ENCODE measurements around a stretch of chr13.

DNA sequence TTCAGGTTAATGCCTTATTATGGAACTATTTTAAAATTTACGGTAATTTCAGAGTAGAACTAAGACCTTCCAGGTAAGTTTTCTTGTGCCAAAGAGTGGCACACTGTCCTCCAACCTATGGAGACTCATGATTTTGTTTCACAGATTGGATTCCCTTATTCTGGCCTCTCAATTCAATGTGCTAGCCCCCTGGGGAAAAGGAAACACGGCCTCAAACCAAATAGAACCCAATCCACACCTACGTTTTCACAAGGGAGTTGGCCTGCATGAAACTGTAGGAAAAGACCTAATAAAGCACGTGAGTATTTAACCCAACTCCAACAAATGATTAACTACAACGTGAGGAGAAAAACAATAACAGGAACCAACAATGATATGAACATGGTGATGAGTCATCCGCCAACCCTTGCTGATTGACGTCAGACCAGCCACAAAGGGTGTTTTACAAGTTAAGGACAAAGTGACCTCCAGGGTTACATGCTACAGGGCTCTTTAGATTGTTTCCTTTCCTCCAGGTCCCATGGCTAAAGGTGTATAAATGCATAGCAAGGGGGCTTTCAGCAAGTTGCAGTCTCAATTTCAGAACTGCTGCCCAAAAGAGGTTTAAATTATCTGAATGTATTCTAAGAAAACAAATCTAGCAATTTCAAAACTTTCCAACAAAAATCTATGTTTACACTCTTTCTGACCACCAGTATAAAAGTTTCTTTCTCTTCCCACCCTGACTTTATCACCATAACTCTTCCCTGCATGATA lies 460.6 kb downstream of the COG6 start:
- PRO-cap = no peak

DNA sequence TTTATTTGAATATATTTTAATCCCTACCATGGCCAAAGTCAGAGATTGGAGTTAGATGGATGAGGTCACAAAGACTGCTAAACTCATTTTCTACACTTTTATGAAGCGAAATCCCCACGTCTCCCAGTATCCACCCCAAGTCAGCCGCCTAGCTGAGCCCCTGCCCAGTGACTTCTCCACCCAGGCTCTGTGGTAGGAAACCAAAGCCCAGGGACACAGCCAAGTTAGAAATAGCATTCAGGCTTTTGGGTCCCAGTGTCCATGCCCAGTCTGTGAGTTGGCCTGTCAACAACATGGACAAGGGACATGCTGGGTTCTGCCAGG lies 474.0 kb downstream of the FOXO1 start:
- PRO-cap = no peak

- PRO-cap = no peak
Measured at GRCh38 chr13:40193807-40194845, 472.3 kb downstream of the FOXO1 start.

GRCh38 chr13:40346719-40347087 lies 319.7 kb downstream of the FOXO1 start:
- PRO-cap = no peak

- PRO-cap = no peak
Measured at GRCh38 chr13:40353089-40353562, 313.3 kb downstream of the FOXO1 start.

DNA sequence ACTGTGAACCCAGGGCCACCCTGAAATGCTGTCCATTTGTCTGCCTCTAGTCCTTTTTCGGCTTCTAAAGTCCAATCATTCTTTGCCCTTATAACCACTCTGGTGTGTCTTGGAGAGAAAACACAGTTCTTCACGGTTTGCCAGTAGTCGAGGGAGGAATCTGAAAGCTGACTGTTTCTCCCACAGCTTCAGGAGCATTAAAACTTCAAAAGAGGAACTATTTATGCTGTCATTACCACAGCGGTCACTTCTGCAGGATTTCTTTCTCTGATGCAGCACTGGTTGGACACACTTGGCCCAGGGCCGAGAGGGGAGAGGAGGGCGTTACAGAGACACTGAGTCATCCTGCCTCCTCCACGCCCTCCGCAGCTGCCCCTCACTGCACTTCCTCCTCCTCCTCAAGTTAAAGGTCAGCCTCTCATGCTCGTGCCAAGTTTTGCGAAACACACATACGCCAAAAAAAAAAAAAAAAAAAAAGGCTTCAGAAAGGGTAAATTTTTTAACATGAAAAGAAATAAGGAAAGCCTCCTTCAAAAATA lies 264.1 kb downstream of the FOXO1 start:
- PRO-cap = no peak

GRCh38 chr13:40402858-40403456 lies 263.5 kb downstream of the FOXO1 start:
- PRO-cap = no peak

- PRO-cap = no peak
Measured at GRCh38 chr13:40587652-40588180, 78.7 kb downstream of the FOXO1 start.

GRCh38 chr13:40599299-40599687 lies 67.1 kb downstream of the FOXO1 start:
- PRO-cap = no peak

DNA sequence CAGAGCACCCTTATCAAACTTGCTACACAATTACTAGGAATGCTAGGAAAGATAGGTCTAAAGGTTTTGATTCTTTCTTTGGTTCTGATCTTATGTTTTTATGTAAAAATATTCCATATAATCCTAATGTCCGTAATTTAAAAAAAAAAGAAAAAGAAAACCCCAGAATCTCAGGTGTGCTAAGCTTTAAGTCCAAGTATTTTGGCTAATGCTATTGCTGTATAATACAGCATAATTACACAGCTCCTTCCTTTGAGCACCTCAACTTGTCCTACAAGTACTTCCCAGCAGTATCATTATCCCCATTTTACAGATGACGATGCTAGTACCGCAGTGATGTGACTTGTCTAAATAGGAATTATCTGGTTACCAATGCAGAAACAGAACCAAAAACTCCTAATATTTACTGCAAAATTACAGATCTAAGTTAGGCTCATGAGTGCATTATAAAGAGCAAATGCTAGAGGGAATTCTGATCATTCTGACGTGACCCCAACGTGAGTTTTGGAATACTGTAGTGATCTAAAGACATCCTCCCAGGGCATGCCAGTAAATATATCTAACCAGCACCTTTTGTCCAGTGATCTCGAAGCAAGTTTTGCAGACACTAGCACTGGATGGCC lies 22.7 kb downstream of the FOXO1 start:
- PRO-cap = no peak

GRCh38 chr13:40662290-40662679 lies 4.2 kb downstream of the FOXO1 start:
- PRO-cap = no peak

DNA sequence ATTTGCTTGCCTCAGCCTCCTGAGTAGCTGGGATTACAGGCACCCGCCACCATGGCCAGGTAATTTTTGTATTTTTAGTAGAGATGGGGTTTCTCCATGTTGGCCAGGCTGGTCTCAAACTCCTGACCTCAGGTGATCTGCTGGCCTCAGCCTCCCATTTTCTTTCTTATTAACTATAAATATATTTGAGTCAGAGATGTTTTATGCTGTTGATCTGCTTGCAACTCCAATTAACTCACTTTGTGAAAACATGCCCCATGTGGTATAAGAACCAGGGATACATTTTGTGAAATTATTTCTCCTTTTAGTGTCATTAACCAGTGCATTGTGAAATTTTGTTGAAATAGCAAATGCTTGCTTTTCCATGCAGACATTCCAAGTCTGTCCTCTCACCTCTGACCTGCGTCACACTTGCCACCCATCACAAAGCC lies 5.1 kb upstream of the SLC25A15 start:
- PRO-cap = no peak

DNA sequence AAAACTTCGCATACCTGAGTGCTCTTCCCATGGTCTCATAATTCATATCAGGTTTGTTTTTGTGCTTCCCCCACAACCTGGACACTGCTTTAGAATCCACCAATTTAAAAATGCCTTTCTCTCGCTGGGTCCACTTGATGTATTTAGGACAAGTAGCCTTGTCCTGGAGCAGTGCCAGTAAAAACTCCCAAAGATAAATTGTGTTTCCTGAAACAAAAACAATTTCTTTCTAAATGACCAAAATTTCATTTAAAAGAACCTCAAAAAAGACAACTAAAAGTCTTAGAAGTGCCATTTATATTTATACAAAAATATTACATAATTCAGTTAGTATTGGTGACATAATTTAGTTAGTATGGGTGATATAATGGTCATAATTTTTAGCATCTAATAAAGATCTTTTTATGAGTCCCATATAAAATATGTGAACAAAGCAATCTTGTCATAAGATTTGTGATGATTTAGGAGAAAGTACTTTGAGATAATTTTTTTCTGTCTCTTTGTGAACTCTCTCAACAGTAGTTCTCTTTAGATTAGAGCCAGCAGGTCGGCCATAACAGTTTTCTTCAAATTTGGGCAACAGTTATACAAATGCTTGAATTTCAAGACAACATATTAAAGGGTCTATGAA lies 76.1 kb downstream of the ELF1 start:
- PRO-cap = no peak

- PRO-cap = no peak
Measured at GRCh38 chr13:40944224-40944993, 74.7 kb downstream of the ELF1 start.

DNA sequence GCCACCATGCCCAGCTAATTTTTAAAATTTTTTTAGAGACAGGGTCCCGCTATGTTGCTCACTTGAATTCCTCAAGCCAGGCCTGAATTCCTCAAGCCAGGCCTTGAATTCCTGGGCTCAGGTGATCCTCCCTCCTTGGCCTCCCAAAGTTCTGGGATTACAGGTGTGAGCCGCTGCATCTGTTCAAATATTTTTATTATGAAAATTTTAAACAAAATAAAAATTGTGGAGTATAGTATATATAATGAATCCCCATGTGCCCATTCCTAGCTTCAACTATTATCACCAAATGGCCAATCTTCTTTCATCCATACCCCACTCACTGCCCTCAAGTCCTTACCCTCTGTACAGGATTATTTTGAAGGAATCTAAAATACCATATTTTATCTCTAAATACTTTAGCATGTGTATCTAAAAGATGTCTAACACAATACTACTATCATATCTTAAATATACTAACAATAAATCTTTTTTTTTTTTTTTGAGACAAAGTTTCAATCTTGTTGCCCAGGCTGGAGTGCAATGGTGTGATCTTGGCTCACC lies 66.5 kb downstream of the ELF1 start:
- PRO-cap = no peak

DNA sequence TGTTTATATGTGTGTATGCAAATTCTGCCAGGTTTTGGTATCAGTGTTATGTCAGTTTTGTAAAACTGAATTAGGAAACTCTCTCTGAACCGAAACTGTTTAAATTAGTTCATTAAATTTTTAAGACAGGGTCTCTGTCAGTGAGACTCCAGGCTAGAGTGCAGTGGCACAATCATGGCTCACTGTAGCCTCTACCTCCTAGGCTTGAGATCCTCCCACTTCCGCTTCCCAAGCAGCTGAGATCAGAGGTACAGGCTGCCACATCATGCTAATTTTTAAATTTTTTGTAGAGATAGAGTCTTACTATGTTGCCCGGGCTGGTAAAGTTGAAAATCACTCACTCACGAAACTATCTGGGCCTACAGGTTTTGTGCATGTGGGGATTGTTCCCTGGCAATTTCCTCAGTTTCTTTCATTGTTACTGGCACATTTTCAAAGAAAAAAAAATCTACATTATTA lies 49.5 kb downstream of the ELF1 start:
- PRO-cap = no peak

GRCh38 chr13:41018196-41018668 lies 884 bp downstream of the ELF1 start:
- PRO-cap = no peak

- PRO-cap = no peak
Measured at GRCh38 chr13:41055002-41055637, 6.2 kb upstream of the WBP4 start.

GRCh38 chr13:41060745-41061446 lies 413 bp upstream of the WBP4 start:
- PRO-cap = bidirectional peak, plus-strand start at chr13:41061046, minus-strand start at chr13:41060889; bidirectional peak, plus-strand start at chr13:41061554, minus-strand start at chr13:41061384

DNA sequence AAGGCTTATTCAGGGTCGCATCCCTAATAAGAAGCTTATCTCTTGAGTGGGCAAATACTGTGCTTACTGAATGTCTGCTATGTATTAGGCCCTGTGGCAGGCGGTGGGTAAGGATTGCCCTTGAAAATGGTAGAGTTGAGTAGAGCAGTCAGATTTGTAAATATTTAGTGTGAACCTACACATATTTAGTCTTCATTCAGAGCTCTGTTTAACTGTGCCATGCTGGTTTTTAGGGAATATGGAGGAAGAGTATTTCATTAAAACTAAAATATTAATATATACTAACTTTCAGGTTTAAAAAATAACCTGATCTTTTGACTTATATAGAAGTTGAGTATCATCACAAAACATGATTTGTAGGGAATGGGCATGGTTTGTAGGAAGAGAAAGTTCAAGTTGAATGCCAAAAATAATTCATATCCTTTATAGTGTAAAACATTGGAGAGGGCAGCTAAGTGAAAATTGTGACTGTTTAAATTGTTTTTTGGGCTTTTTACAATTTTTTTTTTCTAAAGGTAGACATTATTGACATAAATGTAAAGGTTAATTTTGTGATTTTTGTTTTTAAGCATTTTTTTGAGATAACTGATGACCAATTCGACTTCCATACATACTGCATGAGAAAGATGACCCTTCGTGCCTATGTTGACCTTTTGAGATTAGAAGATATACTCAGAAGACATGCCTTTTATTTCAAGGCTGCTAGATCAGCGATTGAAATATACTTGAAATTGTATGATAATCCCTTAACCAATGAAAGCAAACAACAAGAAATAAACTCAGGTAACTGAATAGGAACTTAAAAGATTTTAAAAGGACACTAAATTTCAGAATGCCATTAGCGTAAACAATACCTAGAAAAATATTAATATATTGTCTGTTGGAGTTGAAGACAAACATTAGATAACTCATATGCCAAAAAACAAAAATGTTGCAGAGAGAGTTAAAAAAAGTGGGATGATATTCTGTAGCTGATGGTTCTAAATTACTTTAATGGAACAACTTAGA lies 56.1 kb downstream of the NAA16 start:
- PRO-cap = no peak

Data from duodenum (tissue), 1 donor.